Left lobe of liver (tissue), 1 donor: ENCODE measurements around a stretch of chr2.

- PRO-cap, result no peak
These were observed 531 bp downstream of the EPHA4 start for GRCh38 chr2:221571483-221572062.

DNA sequence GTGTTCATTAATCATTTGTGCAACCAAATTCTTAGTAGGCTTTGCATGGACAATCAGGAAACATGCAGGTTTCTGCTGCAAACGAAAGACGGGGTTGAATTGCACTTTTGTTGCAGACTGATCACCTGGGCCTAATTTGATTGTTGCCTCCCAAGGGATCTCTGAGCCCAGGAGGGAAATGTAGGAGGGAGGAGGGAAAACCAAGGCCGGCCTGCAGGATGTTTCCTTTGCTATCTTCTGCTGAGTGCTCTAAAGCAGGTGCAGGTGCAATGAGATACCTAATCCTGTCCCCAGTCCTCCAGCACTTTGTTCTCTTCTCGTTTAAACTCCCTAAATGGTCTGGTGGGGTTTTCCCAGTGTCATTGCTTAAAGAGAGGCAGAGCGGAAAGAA, 943 bp upstream of the SGPP2 start:
- PRO-cap, result no peak

DNA sequence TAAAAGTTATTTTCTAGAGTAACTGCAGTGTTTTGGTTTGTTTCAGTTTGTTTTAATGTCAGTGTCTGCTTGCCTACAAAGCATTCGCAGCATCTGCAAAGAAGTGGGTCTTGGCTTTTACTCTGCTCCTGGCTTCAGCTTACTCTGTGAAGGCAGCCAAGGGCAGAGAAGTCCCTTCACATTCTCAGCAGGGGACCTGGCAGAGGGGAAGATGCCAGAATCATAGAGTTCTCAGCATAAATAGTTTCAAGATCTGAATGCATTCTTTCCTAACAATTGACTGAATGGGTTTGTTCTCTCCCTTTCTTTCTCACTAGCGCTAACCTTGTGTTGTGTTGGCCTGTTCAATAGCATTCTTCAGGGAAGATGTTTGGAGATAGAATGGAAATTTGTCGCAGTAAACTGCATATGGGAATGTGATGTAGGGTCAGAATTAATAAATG, 106.9 kb downstream of the FARSB start:
- PRO-cap, result no peak

DNA sequence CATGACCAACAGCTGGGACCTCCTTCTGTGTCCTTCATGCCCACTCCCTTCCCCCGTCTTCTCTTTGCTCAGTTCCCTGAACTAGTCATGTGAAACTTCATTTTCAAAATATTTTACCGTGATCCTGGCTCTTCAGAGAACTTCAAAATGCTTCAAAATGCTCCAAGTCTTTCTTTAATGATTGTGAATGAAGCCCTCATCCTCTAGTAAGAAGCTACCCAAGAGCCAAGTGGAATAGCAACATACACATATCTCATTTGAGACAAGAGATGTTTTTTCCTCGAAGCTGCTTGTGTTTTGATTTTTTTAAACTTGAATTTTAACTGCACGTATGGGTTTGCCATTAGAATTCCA, 91.8 kb downstream of the FARSB start:
- PRO-cap, result no peak

- PRO-cap, result no peak
These were observed 3.0 kb downstream of the FARSB start for GRCh38 chr2:222652900-222653377.

GRCh38 chr2:222837591-222838178, 23.2 kb upstream of the ACSL3 start:
- PRO-cap, result no peak

DNA sequence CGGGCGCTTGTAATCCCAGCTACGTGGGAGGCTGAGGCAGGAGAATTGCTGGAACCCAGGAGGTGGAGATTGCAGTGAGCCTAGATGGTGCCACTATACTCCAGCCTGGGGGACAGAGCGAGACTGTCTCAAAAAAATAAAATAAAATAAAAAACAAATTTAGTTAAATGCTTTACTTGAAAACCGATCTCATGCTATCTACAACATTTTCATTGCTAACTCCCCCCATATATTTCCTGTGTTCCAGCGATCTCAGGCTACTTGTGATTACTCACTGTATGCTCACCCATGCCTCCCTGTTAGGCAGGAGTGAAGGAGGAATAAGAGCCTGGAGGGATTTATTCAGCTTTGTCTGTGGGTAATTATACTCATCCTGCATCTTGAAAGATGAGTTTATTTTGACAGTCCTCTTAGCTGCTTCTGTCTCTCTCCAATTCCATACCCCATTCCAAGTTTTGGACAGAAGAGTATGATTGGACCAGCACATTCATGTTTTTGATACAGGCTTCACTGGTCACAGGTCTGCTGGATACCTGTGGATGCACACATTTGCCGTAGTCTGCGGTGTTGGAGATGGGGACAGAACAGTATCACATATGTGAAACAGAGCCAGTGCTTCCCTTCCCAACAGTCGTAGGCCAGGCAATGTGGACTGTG, 18.5 kb downstream of the ACSL3 start:
- PRO-cap, result no peak

DNA sequence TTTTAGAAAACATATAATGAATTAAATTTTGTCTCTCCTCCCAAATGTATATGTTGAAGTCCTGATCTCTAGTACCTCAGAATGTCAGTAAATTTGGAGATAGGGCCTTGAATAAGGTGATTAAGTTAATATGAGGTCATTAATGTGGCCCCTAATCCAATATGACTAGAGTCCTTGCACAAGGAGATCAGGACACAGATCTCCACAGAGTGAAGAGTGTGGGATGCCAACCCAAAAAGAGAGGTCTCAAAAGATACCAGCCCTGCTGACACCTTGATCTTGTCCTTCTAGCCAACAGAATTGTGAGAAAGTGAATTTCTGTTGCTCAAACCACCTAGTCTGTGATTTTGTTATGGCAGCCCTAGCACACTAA, 88.7 kb downstream of the ACSL3 start:
- PRO-cap, result no peak

DNA sequence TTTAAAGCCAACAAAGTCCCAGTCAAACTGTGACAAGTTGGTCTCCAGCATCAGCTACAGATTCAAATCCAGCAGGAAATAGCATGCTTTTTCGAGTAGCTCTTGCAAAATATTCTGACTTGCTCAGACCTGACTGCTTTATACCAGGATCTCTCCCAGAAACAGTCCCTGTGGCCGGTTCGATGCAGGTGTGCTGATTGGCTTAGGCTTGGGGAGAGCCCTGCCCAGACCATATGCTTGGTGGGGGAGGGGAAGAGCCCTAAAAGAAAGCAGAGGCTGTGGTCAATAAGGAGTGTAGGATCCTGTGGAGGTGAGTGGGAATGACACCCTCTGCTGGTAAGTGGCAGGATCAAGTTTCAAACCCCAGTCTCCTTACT, 49.6 kb downstream of the KCNE4 start:
- PRO-cap, result no peak

DNA sequence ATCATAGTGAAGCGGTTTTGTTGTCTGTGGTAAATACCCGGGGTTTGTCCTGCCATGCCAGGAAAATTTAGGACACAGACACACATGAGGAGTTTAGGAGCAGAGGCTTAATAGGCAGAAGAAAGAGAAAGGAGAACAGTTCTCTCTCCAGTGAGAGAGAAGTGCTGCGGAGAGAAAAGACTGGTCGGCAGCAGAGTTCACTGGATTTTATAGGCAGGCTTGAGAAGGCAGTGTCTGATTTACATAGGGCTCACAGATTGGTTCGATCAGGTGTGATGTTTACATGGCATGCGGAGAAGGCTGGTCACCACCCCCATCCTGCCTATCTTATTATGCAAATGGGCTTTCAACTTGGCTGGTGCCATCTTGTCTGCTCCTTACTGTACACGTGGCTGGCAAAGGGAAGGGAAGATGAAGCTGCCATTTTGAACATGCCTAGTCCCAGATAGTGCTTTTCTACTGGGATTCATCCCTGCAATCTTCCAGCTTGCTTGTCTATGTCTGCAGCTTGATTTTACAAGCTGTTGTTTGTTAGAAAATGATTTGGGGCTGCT, 113.4 kb downstream of the AP1S3 start:
- PRO-cap, result no peak

GRCh38 chr2:223725369-223725887, 112.0 kb downstream of the AP1S3 start:
- PRO-cap, result no peak

DNA sequence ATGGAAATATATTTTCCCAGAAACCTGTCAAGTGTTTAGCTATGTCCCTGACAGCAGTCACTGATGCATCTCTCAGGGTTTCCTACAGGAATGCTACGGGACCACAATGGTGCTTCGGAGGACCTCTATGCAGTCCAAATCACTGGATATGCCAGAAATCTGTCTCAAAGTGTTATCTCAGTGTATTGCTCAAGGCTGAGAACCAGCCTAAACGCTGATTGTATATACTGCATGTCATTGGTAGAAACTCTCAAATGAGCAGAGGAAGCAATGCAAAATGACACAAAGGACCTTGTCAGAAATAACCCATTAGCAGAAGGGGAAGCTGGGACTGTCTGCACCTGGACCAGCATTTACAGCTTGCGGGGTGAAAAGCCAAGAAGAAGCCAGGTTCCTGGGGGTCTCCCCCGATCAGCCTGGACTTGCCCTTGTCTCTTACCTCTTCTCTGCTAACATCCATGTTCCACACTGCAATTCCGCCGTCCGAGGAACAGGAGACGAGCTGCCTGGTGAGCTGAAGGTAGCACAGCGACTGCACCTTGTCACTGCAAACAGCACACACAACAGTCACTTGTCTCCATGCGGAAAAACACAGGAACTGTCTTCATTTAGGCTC, 51.2 kb downstream of the WDFY1 start:
- PRO-cap, result no peak

- PRO-cap, result no peak
These were observed 49.6 kb downstream of the WDFY1 start for GRCh38 chr2:223895578-223895943.

DNA sequence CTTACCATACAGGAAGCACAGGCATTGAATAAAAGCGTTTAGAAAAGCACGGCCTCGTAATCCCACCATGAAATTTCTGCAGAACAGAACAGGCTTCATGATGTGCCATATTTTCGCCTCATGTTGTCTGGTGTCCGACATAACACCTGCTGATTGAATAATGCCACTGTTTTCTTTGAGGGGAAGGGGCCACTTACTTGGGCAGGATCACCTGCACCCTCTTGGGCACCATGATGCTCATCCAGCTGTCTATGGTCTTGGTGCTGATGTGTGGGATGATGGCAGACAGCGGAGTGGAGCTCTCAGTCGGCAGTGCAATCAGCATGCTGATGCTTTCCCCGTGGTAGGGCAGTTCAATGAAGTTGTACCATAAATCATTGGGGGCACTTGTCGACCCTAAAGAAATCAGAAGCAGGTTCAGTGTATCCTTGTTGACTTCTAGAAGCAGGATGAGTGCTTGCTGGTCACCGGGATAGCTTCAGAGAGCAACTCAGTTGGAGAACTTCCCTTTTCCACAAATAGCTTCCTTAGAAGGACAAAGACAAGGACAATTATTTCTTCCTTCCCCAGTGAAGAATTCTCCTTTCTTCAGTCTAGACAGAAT, 27.4 kb downstream of the MRPL44 start:
- PRO-cap, result no peak

DNA sequence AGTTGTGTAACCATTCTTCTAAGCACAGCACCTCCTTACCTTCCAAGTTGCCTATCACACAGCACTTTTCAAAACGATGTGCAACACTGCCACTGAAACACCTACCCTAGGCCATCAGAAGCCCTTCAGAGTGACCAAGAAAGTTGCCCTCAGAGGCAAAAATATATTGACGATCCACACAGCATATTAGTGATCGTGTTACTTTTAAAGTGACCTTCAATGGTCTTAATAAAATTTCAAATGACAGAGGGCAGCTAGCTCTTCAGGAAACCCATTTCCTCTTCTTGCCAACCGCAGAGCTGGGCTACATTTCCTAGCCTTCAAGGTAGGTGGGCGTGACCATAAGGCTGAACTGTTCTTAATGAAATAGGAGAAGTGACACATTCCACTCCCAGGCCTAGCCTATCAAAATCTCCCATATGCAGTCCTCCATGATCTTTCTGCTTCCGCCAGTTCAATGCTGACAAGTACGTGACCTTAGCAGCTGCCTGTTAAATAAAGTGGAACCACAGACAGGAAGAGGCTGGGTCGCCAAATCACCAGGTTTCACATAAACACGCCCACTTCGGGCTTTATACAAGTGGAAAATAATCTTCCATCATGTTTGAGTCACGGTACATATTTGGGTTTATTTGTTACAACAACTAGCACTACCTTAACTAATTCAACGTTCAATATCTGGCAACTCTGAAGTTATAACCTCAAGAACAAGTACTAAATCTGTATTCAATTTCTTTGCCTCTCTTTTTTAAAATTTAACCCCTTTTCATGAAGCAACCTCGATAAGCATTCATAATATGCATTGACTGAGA, 13.2 kb downstream of the SERPINE2 start:
- PRO-cap, result no peak

- PRO-cap, result no peak
These were observed 751 bp downstream of the SERPINE2 start for GRCh38 chr2:224038196-224038873.

GRCh38 chr2:224146436-224146816, 107.3 kb upstream of the SERPINE2 start:
- PRO-cap, result no peak

DNA sequence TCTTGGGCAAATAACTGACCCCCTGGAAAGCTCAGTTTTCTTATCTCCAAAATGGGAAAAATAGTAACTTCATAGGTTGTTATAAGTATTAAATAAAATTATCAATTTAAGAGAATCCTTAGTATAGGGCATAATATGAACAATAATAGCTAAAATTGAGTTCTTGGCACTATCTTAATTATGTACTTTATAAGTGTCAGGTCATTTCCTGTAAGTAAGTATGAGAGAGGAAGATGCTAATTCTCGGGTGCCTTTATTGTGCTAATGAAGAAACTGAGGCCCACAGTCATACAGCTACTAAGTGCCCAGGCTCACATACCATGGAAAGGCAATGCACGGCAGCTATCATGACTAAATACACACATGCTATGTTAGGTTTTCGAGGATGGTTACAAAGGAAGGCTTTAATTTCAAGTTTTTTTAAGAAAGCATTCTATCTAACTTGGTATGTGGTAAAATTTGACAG, 2.2 kb downstream of the FAM124B start:
- PRO-cap, result no peak

- PRO-cap, result bidirectional peak, plus-strand start at chr2:224449381, minus-strand start at chr2:224449289
These were observed 47.1 kb upstream of the FAM124B start for GRCh38 chr2:224448983-224449520.

DNA sequence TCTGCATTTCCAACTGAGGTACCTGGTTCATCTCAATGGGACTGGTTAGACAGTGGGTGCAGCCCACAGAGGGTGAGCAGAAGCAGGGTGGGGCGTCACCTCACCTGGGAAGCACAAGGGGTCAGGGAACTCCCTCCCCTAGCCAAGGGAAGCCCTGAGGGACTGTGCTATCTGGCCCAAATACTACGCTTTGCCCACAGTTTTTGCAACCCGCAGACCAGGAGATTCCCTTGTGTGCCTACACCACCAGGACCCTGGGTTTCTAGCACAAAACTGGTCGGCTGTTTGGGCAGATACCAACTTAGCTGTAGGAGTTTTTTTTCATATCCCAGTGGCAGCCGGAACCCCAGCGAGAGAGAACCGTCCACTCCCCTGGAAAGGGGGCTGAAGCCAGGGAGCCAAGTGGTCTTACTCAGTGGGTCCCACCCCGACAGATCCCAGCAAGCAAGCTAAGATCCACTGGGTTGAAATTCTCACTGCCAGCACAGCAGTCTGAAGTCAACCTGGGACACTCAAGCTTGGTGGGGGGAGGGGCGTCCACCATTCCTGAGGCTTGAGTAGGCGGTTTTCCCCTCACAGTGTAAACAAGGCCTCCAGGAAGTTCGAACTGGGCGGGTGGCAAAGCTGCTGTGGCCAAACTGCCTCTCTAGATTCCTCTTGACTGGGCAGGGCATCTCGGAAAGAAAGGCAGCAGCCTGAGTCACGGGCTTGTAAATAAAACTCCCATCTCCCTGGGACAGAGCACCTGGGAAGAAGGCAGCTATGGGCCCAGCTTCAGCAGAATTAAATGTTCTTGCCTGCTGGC, 83.2 kb upstream of the FAM124B start:
- PRO-cap, result no peak